Duodenum (tissue), 1 donor: ENCODE measurements around a stretch of chr7.

- PRO-cap: no peak
Observed at GRCh38 chr7:95588798-95589327, 7.5 kb downstream of the PDK4 start.

GRCh38 chr7:95594720-95595253, 1.5 kb downstream of the PDK4 start:
- PRO-cap: no peak

GRCh38 chr7:95599330-95599864, 3.1 kb upstream of the PDK4 start:
- PRO-cap: no peak

- PRO-cap: bidirectional peak, plus-strand start at chr7:95609798, minus-strand start at chr7:95609665
Observed at GRCh38 chr7:95609375-95610293, 13.3 kb upstream of the PDK4 start.

DNA sequence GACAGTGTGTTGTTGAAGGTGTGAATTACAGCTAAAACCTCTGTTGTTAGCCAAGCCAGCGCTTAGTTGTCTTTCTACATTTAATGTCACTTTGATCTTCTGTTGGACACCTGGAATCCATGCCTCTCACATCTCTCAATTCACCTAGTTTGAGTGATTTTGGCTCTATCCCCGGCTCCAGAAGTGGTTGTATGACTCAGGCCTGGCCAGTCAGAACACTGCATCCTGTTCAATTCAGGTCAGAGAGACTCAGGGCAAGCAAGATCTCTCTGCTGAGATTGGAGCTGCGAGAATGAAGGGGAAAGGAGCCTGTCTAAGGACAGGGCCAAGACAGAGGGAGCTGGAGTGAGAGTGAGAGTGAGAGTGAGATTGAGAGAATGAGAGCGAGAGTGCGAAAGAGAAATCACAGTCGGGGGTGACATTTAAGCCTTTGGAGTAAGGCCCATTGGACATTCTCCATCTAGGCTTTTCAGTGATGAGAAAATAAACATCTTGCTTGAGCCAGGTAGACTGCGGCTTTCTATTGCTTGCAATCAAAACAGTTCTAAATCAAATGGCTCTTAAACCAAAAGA, 83.4 kb upstream of the DYNC1I1 start:
- PRO-cap: no peak

- PRO-cap: no peak
Observed at GRCh38 chr7:96169418-96169727, 152.5 kb downstream of the SLC25A13 start.

GRCh38 chr7:96388592-96388994, 66.7 kb upstream of the SLC25A13 start:
- PRO-cap: no peak

DNA sequence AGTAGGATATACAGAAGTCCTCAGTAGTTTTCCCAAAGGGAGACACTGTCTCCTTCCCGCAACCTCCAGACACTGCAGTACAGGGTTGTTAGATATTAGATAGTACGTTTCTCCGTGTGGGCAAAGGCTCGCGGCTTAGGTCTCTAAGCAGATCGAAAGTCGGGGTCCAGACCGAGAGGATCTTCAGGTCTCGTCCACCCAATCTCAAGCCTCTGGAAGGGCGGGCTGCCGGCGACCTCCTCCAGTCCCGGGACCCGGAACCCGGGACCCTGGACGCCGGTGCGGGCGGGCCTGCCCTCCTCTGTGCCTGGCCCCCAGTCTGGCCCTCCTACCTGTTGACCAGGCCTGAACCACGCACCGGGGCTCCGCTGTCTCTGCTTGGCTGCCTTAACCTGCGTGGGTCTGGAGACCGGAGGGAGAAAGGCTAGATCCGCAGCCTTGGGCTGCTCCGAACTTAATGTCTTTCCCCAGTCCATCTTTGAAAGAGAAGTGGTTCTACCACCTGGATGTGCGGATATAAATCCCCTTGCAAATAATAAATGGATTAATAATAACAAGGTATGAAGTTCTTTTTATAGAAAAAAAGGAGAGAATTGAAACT, 1.4 kb upstream of the DLX6 start:
- PRO-cap: no peak

- PRO-cap: no peak
Observed at GRCh38 chr7:97005847-97006961, 851 bp downstream of the DLX6 start.

- PRO-cap: no peak
Observed at GRCh38 chr7:98106527-98106611, 293 bp upstream of the LMTK2 start.

DNA sequence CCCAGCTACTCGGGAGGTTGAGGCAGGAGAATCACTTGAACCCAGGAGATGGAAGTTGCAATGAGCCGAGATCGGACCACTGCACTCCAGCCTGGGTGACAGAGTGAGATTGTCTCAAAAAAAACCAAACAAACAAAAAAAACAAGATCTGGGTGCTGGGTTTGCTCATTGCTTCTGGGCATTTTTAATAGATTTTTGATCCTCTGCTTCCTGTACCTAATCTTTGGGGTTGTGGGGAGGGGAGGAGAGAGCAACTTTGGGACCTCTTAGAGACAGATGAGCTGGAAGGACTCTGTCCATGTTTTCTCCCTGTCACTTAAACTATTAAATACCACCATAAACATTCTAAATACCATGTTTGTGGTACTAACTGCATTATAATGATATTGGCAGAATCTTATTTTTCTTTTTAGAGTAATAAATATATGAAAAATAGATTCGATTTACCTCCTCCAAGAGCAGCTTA, 11.2 kb downstream of the LMTK2 start:
- PRO-cap: no peak

- PRO-cap: no peak
Observed at GRCh38 chr7:98177347-98178240, 33.6 kb upstream of the BHLHA15 start.

DNA sequence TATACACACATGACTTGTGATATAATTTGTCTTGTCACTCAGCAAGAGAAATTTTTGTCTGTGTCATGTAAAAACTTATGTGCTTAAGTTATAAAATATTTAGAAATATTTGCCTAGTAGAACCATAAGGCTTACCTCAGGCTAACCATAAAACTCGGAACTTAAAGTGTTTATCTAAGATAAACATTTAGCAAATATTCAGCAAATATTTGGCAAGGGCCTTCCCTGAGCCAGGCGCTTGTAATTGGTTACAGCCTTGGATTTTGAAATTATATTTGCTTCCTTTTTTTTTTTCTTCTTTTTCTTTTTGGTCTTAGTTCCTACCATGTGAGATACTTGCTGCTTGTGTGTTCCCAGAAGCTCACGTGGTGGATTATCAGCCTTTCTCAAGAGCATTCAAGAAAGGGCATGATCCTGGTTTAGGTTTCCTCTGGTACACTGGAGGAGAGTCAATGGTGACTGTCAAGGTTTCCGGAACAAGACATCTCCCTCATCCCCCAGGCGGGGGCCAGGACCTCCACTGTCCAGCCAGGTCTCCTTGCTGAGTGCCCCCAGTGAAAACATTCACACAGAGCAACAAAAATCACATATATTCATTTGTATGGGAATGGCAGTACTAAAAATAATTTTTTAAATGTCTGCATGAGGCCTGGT, 5.2 kb upstream of the BRI3 start:
- PRO-cap: no peak

DNA sequence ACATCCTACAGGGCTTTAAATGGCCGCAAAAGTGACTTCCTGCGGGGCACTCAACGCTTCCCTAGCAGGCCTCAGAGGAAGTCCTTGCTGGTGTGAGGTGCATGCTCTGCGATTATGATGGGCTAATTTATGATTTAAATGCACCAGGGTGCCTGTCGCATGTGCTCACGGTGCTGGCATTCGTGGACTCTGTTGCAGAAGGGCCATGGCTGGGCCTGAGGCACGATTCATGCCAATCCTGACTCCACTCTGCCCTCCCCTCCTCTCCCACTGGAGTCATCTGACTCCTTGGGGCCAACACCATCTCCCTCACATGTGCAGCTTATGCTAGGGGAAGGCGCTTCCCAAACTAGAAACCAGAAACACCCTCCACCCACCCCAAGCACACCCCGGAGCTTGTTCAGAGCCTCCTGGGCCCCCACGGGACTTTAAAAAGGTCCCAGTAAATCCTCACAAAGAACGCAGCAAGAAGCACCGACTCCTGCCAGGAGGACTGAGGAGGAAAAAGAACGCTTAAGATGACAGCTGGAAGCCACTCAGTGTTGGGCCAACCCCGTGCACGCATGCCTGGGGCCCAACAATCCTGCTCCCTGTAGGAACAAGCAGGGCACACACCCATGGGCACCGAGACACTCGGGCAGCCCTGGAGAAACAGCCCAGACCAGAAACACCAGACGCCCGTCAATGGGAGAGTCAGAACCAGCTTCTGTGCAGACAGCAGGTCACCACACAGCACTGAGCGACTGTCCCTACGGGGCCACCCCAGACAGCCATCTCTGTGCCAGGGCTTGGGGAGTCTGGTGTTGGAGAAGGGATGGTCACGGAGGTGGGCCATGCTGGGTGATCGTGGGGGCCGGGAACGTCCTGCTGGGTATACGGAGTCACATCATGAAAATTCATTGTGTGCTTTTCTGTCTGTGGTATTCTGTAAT, 14.2 kb downstream of the BRI3 start:
- PRO-cap: no peak

- PRO-cap: no peak
Observed at GRCh38 chr7:98296755-98297498, 15.4 kb downstream of the BRI3 start.

DNA sequence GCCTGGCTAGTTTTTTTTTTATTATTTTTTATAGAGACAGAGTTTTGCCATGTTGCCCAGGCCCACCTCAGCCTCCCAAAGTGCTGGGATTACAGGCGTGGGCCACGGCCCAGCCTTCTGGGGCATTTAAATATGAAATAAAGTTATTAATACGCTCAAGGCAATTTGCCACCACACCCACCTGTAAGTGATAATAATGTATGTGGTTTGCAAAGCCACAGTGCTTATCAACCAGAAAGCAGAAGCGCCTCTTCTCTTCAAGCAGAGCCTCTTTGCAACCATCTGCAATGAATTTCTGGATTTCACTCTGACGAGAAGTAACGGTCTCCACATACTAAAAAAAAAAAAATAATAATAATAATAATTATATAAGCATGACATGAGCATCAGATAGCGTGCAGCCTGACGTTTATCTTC, 33.8 kb downstream of the BRI3 start:
- PRO-cap: no peak

GRCh38 chr7:98354462-98355613, 46.1 kb downstream of the BAIAP2L1 start:
- PRO-cap: no peak

GRCh38 chr7:98398509-98399564, 2.1 kb downstream of the BAIAP2L1 start:
- PRO-cap: no peak

- PRO-cap: no peak
Observed at GRCh38 chr7:98399693-98400197, 1.1 kb downstream of the BAIAP2L1 start.

GRCh38 chr7:98401245-98401506, 286 bp upstream of the BAIAP2L1 start:
- PRO-cap: no peak